ENCODE measurements around the gene SFXN1.

DNA sequence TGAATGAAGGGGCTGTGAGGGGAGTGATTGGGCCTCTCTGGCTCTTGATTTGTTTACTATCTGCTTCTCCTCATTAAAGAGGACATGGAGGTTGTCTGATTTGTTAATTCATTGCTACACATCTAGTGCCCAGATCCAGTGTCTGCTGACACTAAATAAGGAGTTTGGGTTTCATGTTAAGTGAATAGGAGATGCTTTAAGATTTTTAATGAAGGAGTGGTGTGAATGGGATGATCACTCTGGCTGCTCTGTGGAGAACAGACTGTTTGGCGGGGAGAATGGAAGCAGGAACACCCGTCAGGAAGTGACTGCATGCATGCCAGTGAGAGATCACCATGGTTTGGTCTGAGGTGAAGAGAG is 19.7 kb downstream of the ATP6V0E1 start:
- PRO-cap, result no peak

GRCh38 chr5:173236487-173237068 is 1.6 kb upstream of the NKX2-5 start:
- PRO-cap, result no peak

- PRO-cap, result bidirectional peak, plus-strand start at chr5:173243970, minus-strand start at chr5:173243960; bidirectional peak, plus-strand start at chr5:173244040, minus-strand start at chr5:173244010
Measured at GRCh38 chr5:173243649-173244205, 8.7 kb upstream of the NKX2-5 start.

- PRO-cap, result unidirectional peak, plus-strand start at chr5:173282057
Measured at GRCh38 chr5:173281882-173282208, 46.4 kb downstream of the STC2 start.

DNA sequence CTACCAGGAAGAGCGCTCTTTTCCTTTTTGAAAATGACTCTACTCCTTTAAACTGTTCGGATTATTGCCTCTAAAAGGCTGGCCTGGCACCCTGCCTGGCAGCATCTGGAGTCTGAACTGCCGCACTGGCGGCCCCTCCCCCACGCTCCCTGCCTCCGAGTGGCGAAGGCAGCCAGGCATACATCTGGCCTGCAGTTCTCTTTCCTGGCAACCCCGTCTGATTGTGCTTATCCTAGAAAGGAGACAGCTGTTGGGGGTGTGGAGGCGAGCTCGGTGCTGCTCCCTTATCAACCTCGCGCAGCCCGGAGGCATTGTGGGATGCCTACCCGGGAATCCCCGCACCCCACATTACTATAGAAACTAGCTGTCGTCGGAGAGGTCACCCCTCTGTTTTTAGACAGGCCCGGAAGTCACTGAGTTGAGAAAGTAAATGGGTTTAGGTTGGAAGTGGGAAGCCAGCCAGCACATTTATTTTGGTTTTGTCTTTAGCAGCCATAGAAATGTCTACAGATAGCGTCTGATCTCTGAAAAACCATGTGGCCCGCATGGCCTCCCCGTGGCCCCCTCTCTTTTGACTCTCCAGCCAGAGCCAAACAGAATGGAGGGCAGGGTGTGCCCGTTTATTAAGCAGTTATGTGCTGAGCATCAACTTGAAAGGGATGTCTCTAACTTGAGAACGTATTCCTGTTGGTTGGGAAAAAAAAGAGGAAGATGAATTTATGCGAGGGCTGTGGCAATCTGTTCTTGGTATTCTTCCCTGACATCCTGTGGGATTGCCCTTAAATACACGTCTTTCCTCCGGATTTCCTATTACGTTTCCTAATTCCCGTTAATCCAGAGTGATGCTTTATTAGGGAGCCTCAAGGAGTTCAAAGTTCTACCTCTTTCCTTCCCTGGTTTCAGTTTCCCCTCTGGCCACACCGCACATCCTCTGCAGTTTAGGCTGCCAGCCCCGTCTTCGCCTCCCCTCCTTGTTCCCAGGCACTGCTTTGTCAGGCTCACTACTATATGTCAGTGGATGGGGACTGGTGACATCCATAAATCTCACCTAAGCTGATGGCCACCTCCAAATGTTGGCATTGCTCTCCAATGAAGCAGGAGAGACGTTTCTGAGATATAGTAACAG is 3.9 kb downstream of the STC2 start:
- PRO-cap, result no peak

DNA sequence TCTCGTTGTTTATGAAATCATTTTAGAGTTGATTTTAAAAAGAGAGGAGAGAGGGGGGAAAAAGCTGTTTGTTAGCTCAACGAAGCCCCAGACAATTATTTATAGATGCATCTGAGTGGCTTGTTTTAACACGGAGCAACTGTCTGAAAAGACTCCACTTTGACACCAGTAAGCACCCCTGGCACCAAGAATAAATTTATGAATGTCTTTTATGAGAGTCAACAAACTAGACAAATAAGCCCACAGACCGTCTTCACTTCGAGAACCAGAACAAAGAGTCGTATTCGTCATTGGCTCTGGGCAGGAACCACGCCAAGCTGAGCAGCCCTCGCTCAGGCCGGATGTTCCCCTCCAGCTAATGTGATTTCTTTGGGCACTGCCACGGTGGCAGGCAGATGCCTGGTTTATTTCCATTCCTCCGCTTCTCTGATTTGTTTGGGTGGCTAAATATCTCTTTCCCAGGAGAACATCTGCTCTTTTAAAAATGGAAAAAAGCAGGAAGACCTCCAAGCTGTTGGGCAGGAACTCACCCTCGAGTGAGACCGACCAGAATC is 91.9 kb upstream of the STC2 start:
- PRO-cap, result no peak

DNA sequence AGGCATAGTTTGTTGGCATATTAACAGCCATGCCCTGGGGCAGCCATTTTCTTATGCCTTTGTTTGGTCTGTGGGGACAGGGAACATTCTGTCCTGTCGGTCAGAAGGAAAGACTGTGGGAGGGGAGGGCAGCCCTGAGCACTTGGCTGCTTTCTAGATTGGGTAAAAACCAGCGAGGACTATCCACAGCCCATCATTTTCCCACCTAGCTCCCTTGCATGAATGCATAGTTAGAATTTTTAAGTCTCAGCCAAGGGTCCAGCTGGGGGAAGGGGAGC is 130.1 kb downstream of the BOD1 start:
- PRO-cap, result no peak

DNA sequence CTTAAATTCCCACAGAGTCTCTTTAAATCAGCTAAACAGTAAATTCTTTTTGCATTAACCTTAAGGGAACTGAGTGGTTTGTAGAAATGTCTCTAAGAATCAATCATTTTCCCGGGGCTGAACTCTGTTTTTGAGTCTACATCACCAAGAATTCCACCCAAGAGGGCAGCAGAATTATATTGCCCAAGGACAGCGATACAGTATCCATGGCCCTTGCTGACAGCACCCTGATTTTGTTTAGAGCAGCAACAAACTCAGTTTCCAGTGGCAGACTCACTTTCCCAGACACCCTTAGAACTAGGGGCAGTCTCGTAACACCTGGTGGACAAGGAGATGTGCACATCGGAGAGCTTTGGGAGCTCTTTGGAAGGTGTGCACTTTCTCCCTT is 82.8 kb downstream of the BOD1 start:
- PRO-cap, result no peak

DNA sequence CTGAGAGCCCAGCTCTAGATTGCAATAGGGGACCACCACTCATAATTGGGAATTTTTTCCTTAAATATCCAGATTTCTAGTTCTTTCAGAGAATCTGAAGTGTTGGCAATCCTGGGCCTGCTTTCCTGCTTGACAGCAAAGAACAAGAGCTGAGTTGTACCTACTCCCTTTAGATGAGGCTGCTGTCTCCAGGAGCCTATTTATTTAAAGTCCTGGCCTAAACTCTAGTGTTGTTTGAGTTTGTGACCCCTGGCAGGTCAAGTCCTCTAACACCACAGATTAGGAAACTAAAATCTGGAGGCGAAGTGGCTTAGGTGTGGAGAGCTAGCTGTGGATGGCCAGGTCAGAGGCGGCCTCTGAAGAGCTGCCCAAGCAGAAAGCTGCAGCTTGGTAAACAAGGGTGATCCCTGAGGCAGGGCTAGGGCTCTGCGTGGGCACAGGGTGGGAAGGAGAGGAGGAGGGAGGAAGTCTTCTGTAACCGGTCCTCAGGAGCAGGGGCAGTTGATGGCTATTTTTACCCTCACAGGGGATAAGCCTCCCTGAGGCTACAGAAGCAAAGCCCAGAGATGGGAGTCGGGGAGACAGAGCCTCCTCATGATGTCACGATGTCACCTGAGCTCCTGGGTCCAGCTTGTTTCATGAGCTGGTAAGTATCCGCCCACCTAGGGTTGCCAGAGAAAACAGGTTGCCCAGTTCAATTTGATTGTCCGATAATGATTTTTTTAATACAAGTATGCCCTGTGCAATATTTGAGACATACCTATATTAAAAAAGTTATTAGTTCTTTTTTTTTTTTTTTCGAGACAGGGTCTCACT is 25.8 kb upstream of the BOD1 start:
- PRO-cap, result no peak

DNA sequence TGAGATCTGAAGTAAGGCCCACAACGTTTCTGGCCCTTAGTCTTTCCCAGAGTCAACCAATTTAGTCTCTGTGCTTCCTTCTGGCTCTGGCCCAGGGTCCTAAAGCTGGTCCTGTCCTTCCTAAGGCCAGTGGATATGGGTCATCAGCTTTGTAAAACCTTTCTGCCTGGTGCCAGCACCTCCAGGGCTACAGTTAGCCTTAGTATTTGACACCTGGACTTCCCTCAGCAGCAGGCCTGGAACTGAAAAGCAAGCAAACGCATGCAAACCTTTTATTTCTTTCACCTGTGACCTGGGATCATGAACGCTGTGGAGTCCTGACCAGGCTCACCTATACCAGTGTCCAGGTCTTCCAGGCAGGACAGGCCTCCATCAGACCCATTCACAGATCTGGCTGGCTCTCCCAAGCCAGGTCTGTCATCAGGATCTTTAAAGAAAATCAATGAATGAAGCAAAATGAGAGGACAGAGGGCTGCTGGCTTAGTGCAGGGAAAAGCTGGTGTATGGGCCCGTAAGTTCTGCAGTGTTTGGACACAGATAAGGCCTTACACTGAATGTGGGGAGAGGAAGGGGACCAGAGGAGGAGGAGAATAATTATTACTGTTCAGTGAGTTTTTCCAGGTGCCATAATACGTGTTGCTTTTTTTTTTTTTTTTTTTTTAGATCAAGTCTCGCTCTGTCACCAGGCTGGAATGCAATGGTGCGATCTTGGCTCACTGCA is 96.3 kb upstream of the CPEB4 start:
- PRO-cap, result no peak

GRCh38 chr5:173823895-173824627 is 64.1 kb upstream of the CPEB4 start:
- PRO-cap, result no peak

GRCh38 chr5:173850223-173850886 is 37.8 kb upstream of the CPEB4 start:
- PRO-cap, result no peak

- PRO-cap, result no peak
Measured at GRCh38 chr5:173912359-173912923, 24.3 kb downstream of the CPEB4 start.

- PRO-cap, result no peak
Measured at GRCh38 chr5:174493658-174494097, 230.7 kb upstream of the MSX2 start.

DNA sequence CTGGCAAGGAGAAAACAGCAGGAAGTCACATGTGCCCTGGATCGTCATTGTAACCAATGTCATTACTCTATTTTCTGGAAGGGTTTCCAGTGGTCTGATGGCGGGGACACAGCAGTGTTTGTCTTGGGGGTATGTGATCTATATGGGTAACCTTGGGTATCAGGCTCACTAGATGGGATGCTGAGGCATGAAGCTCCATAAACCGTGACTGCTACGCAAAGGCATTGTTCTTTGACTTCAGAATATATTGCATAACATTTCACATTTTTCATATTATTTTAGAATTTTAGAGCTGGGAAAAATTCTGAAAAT is 263.4 kb downstream of the MSX2 start:
- PRO-cap, result no peak

DNA sequence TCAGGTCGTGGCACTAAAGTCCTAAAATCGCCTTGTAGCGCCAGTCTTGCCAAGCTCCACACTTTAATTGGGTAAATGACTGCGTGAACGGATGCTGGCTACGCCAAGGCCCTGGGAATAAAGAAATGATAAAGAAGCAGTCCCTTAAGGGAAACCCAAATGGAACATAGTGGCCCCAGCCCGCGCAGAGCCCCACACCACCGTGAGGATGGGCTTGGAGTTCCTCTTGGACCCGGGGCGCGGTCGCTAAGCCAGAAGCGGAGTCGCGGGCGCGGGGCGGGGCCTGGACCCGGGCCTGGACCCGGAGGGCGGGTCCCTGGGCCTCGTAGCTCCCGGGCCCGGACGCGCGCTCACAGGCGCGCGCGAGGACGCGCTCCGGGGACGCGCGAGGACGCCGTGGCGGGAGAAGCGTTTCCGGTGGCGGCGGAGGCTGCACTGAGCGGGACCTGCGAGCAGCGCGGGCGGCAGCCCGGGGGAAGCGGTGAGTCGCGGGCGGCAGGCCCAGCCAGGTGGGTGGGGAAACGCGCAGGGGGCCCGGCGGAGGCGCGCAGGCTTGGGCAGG is at the start of gene SFXN1:
SFXN1 (plus strand) TSS at position 402 of the 562 bp plus-strand sequence.
- PRO-cap, result bidirectional peak, plus-strand start at position 353 of the sequence, minus-strand start at position 248 of the sequence

- PRO-cap, result no peak
Measured at GRCh38 chr5:175695360-175695811, 37.5 kb downstream of the HRH2 start.

- PRO-cap, result no peak
Measured at GRCh38 chr5:176198964-176199679, 39.1 kb upstream of the SIMC1 start.

- PRO-cap, result no peak
Measured at GRCh38 chr5:176416990-176417421, 667 bp upstream of the CLTB start.

- PRO-cap, result unidirectional peak, plus-strand start at chr5:176535536
Measured at GRCh38 chr5:176535273-176536005, 1.8 kb downstream of the RNF44 start.

Measured in left ventricle myocardium (tissue), 1 donor.